Ureter (tissue), 1 donor: ENCODE results near the genes TNFRSF19, C1QTNF9 and RNF17.

- PRO-cap: no peak
Observed at GRCh38 chr13:23570107-23570987, at the start of gene TNFRSF19. Gene TNFRSF19 (plus strand): TSS chr13:23570412.

DNA sequence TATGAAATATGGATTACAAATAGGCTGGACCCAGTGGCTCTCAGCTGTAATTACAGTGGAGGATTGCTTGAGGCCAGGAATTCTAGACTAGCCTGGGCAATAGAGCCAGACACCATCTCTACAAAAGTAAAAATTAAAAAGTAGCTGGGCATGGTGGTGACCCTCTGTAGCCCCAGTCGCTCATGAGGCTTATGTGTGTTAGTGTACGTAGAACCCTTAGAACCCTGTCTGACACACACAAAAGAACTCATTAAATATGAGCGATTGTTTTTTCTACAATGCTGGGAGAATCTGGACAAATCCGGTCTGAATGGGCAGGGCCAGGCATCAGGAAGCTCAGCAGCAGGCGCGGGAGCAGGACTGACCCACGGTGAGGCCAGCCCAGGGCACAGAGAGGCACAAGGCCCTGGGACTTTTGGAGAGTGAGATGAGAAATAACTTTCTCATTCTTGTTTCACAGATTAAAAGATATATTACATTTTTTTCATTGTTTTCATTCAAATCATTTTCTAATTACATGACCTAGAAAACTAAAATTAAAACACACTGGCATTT, 132.9 kb downstream of the TNFRSF19 start:
- PRO-cap: no peak

- PRO-cap: no peak
Observed at GRCh38 chr13:24186286-24186675, 25.8 kb downstream of the SPATA13 start.

- PRO-cap: no peak
Observed at GRCh38 chr13:24217561-24217955, 57.0 kb downstream of the SPATA13 start.

DNA sequence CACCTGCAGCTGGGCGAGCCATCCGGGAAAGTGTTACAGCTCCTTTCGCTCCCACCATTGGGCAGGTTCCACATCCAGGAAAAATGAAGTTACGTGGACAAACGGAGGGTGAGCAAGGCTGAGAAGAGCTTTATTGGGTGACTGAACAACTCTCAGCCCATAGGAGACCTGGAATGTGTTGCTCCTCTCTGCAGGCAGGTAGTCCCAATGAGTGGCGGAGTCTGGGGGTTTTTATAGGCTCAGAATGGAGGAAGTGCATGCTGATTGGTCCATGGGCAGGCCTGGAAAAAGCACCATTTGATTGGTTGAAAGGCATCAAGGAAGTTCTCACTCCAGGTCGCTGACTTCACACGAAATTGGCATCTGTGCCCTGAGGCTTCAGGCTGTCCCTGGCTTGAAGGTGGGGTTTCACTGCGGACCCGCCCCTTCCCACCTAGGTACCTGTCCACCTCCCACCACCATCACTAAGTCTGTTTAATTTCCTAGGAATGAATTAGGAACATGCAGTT, 65.4 kb downstream of the SPATA13 start:
- PRO-cap: no peak

DNA sequence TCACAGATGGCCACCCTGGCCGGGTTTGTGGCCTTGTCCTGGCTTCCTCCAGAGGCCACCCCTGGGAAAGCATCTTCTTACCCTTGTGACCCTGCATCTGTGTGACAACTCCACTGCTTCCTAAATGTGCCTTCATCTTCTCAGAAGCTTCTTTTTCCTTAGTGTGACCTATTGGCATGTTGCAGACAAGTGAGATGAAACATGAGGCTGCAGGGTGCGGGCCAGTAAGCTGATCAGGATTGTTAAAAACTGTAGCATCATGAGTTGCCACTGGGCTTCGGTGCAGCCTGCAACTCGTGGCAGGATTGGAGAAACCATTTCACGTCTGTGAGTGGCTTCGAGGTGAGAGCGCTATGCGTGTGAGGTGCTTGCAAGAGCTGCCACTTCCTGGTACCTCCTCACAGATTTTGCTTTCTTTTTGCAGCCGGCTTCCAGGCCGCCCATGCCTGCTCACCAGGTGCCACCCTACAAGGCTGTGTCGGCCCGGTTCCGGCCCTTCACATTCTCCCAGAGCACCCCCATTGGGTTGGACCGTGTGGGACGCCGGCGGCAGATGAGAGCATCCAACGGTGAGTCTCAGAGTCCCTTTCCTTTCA, 58.0 kb upstream of the C1QTNF9 start:
- PRO-cap: no peak

DNA sequence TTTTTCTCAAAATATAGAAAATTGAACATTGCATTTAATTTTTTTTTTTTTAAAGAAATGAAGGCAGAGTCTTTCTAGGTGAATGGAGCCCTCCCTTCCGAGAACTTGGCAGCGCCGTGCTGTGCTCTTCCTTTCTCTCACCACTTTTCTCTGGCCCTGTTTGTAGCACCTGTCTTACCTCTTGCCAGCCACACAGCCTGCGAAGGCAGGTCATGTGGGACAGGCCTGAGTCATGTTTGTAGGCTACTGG, 52.9 kb upstream of the C1QTNF9 start:
- PRO-cap: no peak

DNA sequence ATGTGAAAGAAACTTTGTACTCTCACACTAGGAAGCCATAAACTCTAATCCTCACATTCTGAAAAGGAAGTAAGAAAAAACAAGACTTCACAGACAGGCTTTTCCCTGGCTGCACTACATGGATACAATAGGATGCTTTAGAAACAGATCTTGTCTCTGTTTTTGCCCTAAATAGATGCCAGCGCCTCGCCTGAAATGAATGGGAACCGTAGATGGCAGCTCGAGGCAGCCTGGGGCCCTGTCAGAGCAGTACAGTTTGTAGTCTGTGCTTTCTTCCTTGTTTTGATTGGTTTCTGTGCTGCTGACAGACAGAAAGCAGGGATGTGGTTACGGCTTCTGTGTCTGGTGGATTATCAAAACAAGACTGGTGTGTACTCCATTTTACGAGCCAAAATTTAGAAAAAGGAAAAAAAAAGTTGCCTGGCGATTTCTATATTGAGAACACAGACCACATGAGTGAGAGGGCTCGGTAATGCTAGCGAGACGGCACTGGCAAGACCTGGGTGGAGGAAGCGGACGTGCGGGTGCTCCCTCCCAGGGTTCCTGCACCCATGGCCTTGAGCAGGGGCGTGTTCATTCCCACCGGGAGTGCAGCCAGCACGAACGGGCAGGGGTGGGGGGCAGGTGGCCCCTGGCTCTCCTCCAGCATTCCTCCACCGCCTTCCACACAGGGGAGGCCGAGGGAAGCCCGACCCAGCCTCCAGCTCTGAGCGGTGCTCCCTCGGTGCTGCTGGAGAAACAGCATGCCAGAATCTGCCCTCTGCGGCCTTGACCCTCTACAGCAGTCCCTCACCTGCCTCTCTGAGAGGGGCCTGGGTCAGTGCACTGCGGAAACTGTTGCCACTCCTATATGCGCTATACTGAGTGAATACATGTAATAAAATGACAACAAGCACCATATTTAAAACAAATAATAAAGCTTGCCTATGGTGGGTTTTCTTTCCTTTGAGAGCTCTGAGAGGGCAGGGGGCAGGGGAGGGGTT, 37.5 kb upstream of the C1QTNF9 start:
- PRO-cap: unidirectional peak, plus-strand start at position 489 of the sequence

DNA sequence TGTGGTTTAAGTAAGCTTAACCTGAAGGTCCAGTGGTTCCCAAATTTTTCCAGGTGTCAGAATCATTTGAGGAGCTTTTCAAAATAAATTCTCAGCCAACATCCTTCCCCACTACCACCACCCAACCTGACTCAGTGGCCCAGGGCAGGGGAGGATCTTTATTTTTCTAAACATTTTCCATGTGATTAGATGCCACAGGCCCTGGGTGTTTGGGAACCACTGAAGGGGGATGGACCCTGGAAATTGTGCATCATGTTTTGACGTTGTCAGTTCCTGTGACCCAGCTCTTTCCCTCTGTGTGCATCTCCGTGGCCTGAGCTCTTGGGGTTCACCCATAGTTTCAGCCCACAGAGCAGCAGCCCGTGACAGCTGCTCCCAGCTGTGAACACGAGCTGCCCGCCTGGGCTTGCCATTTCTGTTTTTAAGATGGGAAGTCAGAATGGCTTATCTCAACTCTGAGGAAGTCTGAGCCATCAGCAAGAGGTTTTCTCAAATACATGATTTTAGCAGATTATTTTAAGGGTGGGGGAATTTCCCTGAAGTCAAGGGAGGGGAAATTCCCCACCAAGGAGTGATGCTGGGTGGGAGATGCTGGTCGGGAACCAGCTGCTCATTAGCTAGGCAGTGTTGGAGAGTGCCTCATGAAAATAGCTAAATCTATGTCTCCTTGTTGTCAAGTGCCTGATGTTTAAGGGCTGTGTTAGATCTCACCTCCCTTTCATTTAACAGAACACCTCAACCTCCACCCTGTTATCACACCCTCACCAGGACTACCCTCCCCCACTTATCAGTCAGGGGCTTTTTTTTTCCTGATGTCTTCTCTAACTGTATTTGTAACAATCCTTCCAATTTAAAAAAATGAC, 34.9 kb upstream of the C1QTNF9 start:
- PRO-cap: no peak

GRCh38 chr13:24295827-24296183, 13.6 kb upstream of the C1QTNF9 start:
- PRO-cap: no peak

- PRO-cap: no peak
Observed at GRCh38 chr13:24309430-24309762, at the start of gene C1QTNF9. Gene C1QTNF9 (plus strand): TSS chr13:24309580.

GRCh38 chr13:24361035-24361342, 51.6 kb downstream of the C1QTNF9 start:
- PRO-cap: no peak

- PRO-cap: no peak
Observed at GRCh38 chr13:24473941-24474456, 38.6 kb downstream of the PARP4 start.

- PRO-cap: no peak
Observed at GRCh38 chr13:24746637-24746981, 17.4 kb upstream of the RNF17 start.

DNA sequence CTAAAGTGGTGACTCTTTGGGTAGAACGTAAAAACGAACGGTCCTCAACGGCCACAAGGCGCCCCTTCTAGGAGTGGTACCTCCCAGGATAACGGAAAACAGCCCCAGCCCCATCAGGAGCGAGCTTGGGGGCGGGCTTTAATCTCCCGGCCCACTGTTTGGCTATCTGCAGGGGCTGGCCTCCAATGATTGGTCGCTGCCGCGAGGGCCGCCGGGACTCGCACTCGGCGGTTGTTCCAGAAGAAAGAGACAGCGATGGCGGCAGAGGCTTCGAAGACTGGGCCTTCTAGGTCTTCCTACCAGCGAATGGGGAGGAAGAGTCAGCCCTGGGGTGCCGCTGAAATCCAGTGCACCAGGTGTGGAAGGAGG, at the start of gene RNF17:
Gene RNF17, plus strand, starts transcription at position 221 of the 369 bp plus-strand sequence.
- PRO-cap: no peak

GRCh38 chr13:25233543-25233906, 53.8 kb downstream of the MTMR6 start:
- PRO-cap: no peak

DNA sequence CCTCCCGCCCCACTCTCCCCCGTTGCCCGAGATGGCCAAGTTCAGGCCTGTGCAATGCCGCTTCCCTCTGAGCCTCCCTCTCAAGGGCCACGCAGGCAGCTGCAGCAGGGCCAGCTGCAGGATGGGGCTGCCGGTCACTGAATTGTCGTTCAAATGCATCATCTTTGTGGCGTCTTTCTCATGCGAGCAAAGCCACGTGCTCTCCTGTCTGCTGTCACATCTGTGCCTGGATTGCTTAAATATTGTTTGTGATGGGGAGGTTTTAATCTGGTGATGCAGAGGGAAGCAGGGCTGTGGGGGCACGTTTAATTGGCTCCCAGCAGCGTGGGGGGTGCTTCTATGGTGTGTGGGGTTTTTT, 26.6 kb downstream of the SHISA2 start:
- PRO-cap: no peak

GRCh38 chr13:26604837-26605349, 47.4 kb downstream of the WASF3 start:
- PRO-cap: no peak

DNA sequence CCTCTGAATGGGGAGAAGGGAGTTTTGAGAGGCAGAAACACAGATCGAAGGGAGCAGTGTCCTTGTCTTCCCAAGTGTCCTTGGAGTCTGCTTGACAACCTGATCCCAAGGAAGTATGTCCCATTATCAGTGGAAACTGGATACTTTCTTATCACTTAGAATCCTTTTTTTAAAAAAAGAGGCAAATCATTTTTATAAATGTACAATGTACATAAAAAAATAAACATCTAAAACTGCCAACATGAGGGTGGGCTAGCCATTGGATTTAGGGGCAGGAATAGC, 195.5 kb upstream of the GPR12 start:
- PRO-cap: no peak

DNA sequence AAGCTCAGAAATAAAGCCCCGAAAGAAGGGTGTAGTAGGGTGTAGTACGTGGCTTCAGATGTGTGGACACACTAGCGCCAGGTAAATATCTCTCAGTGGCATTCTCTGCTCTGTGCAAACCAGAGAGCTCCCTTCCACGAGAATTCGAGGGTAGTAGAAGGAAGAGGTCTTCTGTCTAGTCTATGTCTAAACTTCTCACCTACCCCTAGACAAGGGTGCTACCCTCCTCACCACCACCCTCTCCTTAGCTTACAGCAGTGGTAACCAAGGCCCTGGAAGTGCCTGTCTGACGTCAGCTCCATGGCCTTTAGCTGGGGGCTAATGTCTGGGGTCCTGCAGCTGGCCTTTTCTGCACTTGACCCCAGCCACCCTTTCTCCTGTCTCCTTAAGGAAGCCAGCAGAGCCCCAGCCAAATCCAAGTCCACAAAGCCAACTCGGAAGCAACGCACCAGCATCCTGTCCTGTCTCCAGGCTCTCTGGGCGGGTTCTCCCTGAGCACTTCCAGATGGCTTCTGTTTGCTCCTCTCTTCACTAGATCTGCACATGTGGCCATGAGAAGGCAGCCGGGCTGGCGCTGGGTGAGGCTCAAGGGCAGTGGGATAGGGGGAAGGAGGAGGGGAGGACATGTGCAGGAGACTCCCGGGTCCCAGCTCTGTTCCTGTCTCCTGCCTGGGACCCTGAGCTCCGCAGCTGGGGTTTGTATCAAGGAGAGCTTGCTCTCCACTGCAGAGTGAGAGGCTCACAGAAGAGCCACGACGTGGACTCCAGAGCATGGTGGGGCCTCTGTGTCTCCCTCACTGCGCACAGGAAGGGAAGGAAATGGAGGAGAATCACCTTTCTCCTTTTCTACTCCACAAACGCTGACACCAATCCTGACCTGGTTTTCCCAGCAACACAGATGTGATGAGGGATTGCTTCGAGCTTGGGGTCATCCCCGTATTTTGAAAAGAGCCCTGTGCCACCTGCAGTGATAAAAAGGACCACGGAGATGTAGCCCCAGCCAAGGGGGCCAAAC, 204.3 kb downstream of the USP12 start:
- PRO-cap: no peak